ENCODE results near the gene ROR1.

DNA sequence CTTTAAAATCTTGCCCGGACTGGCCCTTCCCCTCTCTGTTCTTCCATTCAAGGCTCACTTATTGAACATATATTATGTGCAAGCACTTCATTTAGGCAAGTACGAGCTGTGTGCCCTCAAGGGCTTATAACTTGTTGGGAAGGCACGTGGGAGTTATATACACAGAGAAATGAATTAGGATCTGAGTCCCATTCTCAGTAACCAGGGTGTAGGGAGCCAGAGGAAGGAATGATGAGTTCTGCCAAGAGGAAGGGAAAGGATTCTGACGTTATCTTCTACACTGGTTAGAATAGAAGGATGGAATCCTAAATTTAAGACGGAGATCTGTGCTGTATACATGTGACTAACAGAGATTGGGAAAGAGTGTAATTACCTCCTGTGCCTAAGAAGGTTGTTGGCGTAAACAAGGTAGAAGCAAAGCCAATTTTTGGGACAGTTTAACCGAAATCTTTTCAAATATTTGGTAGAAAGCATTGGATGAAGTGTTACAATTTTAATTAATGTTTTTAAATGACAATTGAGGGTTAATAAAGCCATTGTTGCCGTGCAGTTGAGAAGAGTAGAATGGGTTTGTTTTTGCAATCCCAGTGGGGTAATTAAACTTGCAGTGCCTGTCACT lies 177.1 kb downstream of the NFIA start:
- RRBS = no CpG with 5 or more reads among the region's 8 CpGs

- RRBS = no CpG with 5 or more reads among the region's 9 CpGs
Observed at GRCh38 chr1:61403744-61404355, 321.1 kb downstream of the TM2D1 start.

GRCh38 chr1:61444163-61444786 lies 280.7 kb downstream of the TM2D1 start:
- RRBS = no CpG with 5 or more reads among the region's 5 CpGs

DNA sequence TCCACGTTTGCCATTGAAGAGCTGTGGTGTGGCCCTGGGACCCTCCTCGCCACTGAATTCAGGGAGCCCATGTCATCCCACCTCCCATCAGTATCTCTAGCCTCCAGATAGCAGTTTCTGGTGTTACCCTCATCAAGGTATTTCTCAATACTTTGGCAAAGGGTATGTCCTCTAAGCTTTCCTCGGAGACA lies 233.6 kb downstream of the TM2D1 start:
- RRBS = no CpG with 5 or more reads among the region's 3 CpGs

DNA sequence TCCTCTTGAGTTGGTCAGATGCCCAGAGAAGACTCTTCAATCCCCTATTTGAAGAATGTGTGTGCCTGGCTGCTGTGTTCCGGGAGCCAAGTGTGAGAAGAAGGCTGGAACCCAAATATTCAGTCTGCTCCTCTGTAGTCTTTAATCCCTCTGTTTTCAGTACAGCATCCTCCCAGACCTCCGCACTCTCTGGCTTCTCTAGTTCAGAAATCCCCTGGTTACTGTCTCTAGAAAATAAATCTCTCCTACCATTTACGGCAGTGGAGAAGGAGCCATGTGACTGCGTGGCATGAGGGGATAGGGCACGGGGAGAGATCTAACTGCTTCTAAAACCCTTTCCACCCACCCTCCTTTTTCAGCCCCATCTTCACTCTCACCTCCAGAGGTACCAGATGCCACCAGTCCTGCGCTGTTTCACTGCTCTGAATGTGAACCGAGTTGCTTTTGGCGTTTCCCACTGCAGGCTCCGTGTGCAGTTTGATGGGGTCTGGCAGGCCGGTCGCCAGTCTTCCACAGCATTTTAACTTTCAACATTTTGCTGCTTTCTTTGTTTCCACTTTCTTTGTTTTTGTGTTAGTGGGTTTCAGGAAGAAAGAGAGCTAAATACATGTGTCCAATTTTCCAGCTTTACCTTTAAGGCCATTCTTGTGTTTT lies 133.2 kb downstream of the TM2D1 start:
- RRBS = no CpG with 5 or more reads among the region's 11 CpGs

- RRBS = no CpG with 5 or more reads among the region's 1 CpG
Observed at GRCh38 chr1:62585495-62586137, 11.7 kb upstream of the ANGPTL3 start.

DNA sequence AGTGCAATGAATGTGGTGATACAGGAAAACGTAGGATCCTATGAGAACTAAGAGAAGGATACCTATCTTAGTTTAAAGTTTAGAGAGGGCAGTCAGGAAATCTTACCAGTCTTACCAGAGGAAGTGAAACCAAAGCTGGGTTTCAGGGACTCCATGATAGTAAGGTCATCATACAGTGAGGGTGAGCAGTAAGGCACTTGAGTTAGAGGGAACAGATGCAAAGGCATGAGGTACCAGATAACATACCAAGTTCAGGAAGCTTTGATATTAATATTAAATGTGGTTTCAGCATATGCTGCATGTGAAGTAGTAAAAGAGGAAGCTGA lies 16.8 kb downstream of the ATG4C start:
- RRBS = no CpG with 5 or more reads among the region's 1 CpG

GRCh38 chr1:62815011-62815353 lies 31.1 kb downstream of the ATG4C start:
- RRBS = no CpG with 5 or more reads among the region's 2 CpGs

DNA sequence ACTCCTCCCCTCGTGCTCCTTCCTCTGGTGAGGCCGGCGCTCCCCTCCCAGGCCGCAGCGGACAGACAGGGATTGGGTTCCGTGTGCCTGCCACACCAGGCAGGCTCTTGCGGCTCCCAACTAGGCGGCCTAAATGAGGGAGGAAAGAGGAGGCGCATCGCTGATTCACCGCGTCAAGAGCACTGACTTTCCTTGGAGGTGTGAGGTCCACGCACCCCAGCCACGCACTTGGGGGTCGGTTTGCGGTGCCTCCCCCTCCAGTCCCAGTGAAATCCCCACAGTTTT lies 1.4 kb upstream of the FOXD3 start:
- RRBS = no CpG with 5 or more reads among the region's 16 CpGs

DNA sequence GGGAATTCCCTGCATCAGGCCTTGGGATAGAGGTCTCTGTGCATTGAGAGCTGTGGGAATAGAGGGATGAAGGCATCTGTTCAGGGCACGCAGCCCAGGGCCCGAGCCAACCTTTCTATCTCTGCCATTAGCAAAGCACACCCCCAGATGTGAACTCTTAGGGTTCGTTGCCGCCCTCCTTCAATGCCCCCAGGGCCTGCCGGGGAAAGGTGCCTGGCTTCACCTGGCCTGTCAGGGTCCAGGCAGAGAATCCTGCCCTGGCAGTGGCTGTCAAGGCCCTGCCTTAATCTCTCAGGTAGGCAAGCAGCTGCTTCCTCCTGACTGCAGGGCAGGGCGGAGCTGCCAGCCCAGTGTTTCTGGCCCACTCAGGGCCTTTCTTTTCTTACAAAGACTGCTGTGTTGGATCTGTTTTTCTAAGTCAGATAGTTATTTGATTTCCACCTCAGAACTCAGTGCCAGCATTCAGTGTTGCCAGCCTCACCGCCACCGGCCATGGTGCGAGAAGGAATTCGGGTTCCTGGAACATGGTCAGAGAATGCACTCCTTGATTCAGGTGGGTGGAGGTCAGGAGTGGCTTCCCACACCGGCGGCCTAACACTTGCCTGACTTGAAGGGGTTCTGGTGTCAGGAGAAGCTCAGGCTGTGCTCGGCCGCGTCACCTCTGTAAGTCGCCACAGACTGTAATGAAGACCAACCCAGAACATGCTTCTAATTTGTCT lies 76.2 kb downstream of the PGM1 start:
- RRBS = no CpG with 5 or more reads among the region's 16 CpGs

- RRBS = no CpG with 5 or more reads among the region's 3 CpGs
Observed at GRCh38 chr1:63704480-63704895, 69.3 kb upstream of the ROR1 start.

DNA sequence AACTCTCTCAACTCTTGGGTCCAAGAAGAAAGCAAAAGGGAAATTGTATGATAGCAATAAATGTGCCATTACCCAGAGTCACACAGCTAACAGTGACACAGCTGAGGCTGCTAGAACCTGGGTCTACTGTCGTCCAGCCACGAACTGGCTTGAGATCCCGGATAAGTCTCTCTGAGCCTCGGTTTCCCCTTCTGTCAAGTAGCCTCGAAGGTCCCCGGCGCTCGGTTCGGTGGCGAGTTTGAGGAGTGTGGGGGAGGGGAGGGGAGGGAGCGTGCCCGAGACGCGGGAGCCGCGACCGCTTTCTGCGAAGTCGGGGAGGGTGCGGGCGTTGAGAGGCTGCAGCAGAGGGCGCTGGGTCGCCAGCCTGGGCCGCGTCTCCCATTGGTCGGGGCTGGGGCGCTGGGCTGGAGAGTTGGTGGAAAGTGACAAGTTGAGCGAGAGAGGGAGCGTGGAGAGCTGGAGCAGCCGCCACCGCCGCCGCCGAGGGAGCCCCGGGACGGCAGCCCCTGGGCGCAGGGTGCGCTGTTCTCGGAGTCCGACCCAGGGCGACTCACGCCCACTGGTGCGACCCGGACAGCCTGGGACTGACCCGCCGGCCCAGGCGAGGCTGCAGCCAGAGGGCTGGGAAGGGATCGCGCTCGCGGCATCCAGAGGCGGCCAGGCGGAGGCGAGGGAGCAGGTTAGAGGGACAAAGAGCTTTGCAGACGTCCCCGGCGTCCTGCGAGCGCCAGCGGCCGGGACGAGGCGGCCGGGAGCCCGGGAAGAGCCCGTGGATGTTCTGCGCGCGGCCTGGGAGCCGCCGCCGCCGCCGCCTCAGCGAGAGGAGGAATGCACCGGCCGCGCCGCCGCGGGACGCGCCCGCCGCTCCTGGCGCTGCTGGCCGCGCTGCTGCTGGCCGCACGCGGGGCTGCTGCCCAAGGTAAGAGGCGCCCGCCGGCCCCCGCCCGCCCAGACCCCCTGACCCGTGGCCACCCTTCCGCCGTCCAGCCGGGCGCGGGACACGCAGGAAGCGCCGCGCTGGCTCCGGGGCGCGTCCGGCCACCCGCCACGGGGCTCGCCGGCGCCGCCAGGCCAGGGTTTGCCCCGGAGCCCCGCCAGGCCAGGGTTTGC lies at the start of gene ROR1:
ROR1 (plus strand) TSS at position 428 of the 1,110 bp plus-strand sequence.
- RRBS = 4% methylated on average over 32 of the region's 118 CpGs

GRCh38 chr1:63816929-63817507 lies 43.2 kb downstream of the ROR1 start:
- RRBS = no CpG with 5 or more reads among the region's 6 CpGs

- RRBS = no CpG with 5 or more reads among the region's 8 CpGs
Observed at GRCh38 chr1:63892384-63893475, 118.9 kb downstream of the ROR1 start.

GRCh38 chr1:64098504-64098982 lies 104.9 kb upstream of the UBE2U start:
- RRBS = no CpG with 5 or more reads among the region's 1 CpG

- RRBS = no CpG with 5 or more reads among the region's 5 CpGs
Observed at GRCh38 chr1:64493901-64494395, 24.0 kb downstream of the CACHD1 start.

- RRBS = no CpG with 5 or more reads among the region's 22 CpGs
Observed at GRCh38 chr1:64505092-64505667, 35.3 kb downstream of the CACHD1 start.

GRCh38 chr1:64869140-64869668 lies 97.1 kb downstream of the JAK1 start:
- RRBS = no CpG with 5 or more reads among the region's 10 CpGs

- RRBS = no CpG with 5 or more reads among the region's 6 CpGs
Observed at GRCh38 chr1:64878824-64879281, 87.5 kb downstream of the JAK1 start.

- RRBS = no CpG with 5 or more reads among the region's 4 CpGs
Observed at GRCh38 chr1:64894795-64895160, 71.6 kb downstream of the JAK1 start.